RPMI7951 (cell line): ENCODE measurements around a stretch of chr9.

DNA sequence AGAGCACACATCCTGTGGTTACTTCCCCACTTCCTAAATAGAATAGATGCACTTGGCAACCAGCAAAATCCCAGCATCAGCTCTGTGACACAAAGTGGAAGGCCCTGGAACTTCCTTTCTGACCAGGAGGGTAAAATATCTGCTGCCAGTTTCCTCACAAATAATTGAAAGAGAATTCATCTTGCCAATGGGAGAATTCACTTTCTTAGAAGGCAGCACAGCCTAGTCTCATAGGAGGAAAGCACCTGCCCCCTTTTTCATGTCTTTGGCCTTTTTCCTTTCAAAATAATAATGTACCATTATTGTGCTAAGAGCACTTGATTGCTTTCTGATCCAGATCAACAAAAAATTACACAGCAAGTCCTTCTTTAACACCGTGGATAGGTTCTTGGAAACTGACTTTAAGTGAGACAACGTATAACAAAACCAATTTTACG is 7.1 kb upstream of the IGFBPL1 start:
- RAMPAGE, long total RNA: no peak

DNA sequence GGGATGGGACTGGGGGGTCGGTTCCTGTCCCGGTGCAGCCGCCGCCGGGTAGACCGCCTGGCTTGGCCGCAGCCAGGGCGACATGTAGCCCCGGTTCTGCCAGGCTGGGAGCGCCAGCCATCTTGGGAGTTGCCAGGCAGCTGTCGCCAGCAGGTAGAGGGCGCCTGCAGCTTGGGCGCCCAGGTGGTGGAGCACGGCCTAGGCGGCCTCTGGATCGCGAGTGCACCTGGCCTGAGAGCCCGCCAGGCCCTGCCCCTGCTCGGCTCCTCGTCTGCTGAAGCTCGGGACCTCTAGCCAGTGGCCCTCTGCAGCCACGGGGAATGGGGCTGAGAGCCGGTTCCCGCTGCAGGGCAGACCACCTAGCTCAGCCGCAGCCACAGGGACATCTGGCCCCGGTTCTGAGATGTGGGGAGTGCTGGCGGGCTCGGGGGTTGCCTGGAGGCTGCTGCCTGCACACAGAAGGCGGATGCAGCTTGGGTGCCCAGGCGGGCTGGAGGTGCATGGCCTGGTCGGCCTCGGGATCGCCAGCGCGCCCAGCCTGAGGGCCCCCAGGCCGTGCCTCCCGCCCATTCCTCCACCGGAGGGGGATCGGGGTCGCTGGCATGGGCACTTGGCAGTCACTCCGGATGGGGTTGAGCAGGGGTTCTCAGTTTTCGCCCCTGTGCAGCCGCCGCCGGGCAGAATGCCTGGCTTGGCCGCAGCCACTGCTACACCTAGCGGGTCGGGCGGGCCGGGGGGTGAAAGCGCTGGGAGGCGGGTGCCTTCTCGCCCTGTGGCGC is 663 bp upstream of the ANKRD18A start:
- RAMPAGE, long total RNA: no peak

GRCh38 chr9:38652394-38652670 is 31.9 kb upstream of the ANKRD18A start:
- RAMPAGE, long total RNA: no peak

DNA sequence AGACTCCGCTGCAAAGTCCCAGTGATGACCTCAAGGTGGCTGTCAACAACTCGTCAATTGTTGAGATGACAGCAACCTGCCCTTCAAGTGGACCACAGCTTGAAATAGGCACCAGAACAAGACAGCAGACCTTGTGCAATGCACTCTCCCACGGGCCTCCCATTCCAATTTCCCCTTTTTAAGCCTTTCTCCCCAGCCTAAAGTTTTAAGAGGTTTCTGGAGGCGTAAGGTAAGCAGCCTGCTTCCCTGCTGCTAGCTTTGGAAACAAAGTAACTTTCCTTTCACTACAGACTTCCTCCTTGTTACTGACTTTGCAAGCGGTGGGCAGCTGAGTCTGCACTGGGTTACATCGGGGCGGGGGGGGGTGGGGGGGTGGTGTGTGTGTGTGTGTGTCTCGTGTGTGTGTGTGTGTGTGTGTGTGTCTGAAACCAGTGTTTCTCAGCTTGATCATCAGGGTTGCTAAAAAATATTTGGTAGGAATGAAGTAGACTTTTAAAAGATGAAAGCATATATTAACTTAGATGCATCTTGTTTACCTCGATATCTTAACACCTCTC is 229.8 kb upstream of the FAM240B start:
- RAMPAGE, long total RNA: no peak

DNA sequence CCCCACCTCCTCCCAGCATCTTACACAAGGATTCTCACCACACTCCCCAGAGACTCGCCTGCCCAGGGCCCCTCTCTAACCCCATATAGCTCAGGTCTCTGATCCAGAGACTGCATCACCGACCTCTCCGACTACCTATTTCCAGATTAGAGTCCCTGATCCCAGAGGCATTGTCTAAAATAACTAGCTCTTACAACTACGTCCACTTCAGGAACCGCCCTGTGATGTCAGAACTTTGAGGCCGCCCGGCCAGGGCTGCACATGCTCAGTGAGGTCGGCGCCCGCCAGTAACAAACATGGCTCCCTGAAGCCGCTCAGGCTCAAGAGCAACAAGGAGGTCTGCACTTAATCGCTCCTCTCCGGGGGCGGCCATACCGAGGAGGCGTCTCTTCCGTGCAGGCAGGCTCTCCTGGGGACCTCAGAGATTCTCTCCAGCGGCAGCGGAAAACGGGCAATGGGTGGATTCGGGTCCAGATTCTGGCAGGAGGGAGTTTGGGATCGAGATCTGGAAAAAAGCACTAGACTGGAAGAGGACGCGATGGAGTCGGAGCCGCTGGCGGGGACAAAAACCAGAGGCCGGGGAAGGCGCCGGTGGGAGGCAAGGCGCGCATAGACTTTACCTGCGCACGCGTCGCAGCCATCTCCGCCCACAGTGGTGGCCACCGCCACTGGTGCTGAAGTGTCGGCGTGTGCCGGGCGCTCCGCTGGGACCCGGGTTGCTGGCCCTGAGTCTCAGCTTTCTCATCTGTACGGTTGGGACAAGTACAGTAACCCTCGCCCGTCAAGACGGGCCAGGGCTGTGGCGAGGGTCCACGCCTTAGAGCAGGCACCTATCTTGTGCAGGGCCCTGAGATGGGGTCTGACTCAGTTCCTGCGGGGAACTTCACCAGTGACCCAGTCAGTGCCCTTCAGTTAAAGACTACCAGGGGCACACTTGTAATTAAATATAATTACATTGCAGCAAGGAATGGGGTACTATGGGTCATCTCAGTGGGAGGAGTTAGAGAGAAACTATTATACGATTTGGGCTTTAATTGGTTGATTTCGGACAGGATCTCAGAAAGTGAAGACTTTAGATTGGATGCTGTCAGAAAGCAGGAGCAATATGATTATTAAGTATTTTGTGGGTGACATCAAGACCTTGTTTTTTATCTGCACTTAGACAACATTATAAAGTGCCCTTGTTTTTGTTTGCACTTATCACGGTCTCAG is 454.0 kb downstream of the SPATA31A1 start:
- RAMPAGE, long total RNA: no peak

GRCh38 chr9:40596013-40596441 is 532.5 kb downstream of the FOXD4L6 start:
- RAMPAGE, long total RNA: no peak

GRCh38 chr9:41234761-41235582 is 45.9 kb upstream of the ZNG1F start:
- RAMPAGE, long total RNA: no peak

DNA sequence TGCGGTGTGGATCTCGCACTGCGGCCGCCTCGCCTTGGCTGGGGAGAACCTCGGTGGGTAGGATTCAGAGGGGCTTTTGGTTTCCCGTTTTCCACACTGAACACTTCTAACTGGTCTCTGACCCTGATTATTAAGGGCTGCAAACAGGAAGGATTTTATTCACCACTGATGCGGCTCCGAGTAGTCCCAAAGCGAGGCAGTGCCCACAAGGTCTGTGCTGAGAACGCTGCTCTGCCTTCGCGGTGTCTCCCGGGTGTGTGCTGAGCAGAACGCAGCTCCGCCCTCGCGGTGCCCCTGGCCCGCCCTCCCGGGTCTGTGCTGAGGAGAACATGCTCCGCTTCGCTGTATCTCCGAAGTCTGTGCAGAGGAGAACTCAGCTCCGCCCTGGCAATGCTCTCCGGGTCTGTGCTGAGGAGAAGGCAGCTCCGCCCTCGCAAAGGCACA is 167.4 kb upstream of the ZNG1F start:
- RAMPAGE, long total RNA: no peak

GRCh38 chr9:41648395-41648888 is 459.3 kb upstream of the ZNG1F start:
- RAMPAGE, long total RNA: no peak

DNA sequence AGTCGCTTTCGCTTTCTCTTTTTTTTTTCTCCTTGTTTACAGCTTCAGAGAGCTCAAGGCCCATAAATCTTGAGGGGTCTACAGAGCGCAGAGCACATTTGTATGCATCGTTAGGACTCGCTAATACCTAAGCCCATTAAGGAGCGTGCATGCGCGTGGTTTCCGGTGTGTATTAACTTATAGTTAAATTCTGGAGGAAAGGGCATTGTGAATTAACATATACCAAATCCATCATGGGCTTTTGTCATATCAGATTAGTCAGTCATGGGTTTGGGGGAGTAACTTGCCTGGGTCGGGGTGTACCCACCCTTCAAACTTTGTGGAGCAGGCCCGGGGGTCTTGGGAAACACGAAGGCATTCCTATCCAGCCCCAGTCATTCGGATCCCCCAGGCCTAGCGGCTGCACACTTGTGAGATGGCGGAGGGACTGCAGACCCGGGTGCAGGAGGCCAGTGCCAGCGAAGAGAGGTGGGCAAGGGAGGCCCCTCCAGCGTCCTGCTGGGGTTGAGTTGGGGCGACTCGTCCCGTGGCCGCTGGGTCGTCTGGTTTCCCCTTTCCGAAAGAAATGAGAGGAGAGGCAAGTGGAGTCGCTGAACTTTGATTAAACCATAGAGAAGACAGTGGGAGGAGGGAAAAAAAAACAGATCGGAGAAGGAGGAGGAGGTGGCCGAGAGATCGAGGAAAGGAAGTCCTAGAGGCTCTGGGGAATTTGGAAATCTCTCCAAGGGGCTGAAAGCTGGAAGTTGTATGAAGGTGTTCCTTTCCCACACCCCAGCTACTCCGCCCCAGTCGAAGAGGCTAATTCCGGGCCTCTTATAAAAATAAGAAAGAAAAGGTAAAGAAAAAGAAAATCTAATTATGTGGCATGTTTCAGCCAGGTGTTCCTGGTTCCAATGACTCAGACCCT is 465.1 kb upstream of the ZNG1F start:
- RAMPAGE, long total RNA: no peak

DNA sequence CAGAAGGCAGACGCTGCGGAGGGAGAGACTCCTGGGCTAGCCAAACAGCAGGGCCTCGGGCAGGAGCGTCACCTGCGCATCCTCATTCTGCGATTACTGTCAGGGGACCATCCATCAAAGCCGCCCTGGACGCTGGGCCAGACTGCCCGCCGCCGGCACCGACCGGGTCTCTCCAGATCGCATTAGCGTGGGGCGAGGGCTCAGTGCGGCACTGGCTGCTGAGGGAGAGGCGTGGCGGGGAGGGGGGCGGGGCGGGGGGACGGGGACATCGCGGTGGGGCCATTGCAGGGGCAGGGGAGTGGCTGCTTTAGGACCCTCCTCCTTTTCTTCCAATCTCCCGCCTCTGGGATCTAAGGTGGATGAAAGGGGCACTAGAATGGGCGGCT is 465.7 kb downstream of the CNTNAP3B start:
- RAMPAGE, long total RNA: no peak

DNA sequence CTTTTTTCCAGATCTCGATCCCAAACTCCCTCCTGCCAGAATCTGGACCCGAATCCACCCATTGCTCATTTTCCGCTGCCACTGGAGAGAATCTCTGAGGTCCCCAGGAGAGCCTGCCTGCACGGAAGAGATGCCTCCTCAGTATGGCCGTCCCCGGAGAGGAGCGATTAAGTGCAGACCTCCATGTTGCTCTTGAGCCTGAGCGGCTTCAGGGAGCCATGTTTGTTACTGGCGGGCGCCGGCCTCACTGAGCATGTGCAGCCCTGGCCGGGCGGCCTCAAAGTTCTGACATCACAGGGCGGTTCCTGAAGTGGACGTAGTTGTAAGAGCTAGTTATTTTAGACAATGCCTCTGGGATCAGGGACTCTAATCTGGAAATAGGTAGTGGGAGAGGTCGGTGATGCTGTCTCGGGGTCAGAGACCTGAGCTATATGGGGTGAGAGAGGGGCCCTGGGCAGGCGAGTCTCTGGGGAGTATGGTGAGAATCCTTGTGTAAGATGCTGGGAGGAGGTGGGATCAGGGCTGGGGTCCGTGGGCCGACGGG is 542.1 kb downstream of the SPATA31A6 start:
- RAMPAGE, long total RNA: no peak

DNA sequence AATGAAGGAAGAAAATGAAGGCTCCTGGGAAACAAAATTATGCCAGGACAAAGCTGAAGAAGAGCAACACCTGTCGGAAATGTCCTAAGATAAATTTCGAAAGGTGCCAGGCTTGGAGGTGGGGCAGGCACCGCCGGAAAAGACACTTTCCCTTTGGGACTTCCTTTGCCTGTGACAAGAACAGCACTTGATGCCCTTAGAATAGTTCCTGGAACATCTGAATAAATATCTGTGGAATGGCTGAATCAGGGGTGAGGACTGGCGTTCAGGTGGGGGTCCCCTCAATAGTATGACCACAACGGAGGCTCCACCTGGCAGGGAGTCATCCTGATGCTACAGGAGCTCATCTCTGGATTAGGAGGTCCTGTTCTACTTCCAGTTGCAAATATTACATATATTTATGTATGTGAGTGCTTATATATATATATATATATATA is 608.6 kb downstream of the SPATA31A6 start:
- RAMPAGE, long total RNA: no peak

GRCh38 chr9:42852049-42852586 is 668.7 kb downstream of the SPATA31A6 start:
- RAMPAGE, long total RNA: no peak

DNA sequence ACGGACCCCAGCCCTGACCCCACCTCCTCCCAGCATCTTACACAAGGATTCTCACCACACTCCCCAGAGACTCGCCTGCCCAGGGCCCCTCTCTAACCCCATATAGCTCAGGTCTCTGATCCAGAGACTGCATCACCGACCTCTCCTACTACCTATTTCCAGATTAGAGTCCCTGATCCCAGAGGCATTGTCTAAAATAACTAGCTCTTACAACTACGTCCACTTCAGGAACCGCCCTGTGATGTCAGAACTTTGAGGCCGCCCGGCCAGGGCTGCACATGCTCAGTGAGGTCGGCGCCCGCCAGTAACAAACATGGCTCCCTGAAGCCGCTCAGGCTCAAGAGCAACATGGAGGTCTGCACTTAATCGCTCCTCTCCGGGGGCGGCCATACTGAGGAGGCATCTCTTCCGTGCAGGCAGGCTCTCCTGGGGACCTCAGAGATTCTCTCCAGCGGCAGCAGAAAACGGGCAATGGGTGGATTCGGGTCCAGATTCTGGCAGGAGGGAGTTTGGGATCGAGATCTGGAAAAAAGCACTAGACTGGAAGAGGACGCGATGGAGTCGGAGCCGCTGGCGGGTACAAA is 1186.1 kb downstream of the SPATA31A7 start:
- RAMPAGE, long total RNA: no peak

DNA sequence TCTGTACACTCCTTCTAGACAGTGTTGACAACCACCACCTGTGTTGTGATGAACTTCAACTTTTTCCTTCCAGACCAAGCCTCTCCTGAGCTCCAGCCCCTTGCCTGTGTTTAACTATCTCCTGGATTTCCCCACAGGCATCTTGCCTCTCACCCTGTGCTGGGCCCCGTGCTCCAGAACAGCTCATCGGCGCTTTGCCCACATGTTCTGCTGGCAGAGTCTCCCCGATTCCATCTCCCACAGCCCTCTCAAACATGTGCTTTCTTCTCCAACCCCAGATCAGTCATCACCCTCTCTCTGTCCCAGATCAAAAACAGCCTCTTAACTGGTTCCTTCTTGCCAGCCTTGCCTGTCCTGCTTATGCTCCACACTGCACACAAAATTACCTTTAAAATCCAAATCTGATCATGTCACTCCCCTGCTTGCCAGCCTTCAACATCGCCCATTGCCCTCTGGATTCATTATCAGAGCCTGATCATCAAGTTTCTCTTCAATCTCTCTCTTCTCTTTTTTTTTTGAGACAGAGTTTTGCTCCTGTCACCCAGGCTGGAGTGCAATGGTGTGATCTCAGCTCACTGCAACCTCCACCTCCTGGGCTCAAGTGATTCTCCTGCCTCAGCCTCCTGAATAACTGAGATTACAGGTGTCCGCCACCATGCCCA is 1959.2 kb downstream of the FOXD4L5 start:
- RAMPAGE, long total RNA: no peak

- RAMPAGE, long total RNA: no peak
Observed at GRCh38 chr9:63326691-63327289, 1958.2 kb downstream of the FOXD4L5 start.

DNA sequence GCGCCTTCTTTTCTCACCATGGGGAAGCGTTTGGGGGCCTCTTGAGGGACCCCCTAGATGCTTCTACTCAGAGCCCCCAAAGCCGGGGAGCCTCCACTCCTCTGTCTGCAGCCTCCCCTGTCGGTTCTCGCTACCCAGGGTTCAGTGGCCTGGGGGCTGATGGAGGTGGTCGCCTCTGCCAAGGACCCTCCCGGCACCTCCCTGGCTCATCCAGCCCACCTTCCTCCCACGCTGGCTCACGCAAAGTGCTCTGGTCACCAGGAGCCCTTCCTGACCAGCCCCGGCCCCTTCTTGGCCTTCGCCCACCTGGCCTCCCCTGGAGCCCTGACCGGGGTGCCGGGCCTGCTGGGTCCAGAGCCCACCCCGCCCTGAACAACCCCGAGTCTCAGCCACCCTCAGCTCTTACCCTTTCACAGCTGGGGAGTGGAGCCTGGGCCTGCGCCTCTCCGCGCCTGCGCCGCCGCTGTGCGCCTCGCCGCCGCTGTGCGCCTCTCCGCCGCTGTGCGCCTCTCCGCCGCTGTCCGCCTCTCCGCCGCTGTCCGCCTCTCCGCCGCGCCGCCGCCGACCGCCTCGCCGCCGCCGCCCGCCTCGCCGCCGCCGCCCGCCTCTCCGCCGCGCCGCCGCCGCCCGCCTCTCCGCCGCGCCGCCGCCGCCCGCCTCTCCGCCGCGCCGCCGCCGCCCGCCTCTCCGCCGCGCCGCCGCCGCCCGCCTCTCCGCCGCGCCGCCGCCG is 1900.2 kb downstream of the FOXD4L5 start:
- RAMPAGE, long total RNA: no peak

DNA sequence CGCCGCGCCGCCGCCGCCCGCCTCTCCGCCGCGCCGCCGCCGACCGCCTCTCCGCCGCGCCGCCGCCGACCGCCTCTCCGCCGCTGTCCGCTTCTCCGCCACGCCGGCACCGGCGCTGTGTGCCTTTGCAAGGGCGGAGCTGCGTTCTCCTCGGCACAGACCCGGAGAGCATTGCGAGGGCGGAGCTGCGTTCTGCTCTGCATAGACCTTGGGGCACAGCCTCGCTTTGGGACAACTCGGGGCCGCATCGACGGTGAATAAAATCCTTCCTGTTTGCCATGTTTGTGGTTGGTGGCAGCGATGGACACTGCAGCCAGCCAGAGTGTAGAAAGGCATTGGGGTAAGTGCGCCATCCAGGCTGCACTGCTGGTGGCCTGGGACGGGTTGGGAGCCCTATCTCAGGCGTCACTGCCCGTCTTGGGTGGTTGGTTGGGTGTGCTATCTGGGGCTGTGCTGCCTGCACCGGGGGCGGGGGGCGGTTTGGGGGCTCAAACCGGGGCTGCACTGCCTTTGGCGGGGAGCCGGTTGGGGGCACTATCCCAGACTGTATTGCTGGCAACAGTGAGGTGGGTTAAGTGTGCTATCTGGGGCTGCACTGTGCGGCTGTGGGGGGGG is 1899.5 kb downstream of the FOXD4L5 start:
- RAMPAGE, long total RNA: no peak

GRCh38 chr9:63781286-63781837 is 1503.6 kb downstream of the FOXD4L5 start:
- RAMPAGE, long total RNA: no peak